Epidermal melanocyte (primary cell): ENCODE results near the genes NRTN, NDUFA11 and GTF2F1.

DNA sequence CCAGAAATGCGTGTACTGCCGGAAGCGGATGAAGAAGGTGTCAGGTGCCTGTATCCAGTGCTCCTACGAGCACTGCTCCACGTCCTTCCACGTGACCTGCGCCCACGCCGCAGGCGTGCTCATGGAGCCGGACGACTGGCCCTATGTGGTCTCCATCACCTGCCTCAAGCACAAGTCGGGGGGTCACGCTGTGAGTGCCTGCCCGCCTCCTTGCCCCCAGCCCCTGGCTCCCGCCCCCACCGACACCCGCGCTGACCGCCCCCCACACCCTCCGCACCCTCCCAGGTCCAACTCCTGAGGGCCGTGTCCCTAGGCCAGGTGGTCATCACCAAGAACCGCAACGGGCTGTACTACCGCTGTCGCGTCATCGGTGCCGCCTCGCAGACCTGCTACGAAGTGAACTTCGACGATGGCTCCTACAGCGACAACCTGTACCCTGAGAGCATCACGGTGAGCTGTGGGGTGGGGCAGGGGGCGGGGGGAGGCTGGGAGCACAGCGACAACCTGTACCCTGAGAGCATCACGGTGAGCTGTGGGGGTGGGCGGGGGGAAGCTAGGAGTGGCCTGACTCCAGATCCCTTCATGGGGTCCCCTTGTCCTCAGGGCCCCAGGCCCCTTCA is 175.2 kb downstream of the KDM4B start:
- RRBS, result 100% methylated on average over 2 of the region's 39 CpGs

- RRBS, result no CpG with 5 or more reads among the region's 12 CpGs
These were observed 147.2 kb downstream of the PTPRS start for GRCh38 chr19:5193256-5193908.

DNA sequence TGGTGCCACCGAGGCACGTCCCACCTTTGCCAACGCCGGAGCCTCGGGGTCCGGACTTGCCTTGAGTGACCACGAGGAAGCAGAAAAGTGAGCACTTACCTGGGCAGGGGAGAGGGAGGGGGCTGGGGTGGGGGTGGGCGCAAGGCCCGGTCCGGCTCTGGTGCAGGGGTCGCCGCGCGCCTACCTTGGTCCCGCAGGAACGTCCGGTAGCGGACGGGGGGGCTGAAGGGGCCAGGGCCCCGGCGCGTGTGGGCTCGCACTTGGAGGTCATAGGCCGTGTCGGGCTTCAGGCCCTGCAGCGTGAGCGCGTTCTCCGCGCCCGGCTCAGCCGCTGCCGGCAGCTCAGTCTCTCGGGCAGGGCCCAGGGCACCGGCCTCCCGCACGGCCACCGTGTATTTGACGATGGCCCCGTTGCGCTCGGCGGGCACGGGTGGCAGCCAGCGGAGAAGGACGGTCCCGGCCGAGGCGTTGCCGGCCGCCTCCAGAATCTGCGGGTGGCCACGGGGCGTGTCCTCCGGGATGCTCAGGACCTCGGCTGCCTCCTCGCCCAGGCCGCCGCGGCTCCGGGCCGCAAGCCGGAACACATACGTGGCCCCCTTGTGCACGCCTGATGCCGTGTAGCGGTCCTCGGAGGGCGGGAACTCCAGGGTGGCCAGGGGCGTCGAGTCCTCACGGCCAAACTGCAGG is 118.0 kb downstream of the PTPRS start:
- RRBS, result 95% methylated on average over 34 of the region's 72 CpGs

DNA sequence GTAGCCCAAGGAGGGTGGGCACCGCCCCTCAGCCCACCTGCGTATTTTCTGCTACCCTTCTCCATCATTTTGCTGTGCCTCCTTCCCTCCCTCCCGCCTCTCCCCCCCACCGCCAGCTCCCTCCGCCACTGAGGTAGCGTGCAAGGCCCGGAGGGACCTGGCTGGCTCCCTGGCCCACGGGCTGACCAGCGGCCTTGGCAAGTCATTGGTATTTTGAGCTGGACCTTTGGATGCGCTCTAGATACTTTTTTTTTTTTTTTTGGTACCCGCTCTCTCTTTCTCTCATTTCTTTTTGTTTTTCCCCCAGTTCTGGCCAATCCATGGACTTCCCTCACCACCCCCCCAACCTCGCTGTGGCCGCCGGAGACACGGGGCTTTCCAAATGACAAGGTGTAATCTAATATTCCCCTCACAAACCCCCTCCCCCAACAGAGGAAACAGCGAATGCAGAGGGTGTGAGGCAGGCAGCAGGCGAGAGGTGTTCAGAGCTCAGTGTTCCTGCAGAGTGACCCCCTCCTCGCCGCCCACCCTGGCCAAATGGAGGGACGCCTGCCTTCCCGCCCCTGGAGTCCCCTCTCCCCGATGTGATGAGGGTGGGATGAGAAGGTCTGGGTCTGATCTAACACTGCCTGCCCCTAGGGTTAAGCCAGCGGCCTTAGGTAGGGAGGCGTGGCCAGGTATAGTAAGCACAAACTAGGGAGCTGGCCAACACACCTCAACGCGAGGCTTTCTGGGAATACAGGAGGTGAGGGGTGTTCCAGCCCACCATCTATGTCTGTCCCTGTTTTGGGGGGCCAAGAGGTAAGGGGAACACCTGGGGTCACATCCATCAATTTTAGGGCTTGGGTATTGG is 89.2 kb downstream of the PTPRS start:
- RRBS, result no CpG with 5 or more reads among the region's 26 CpGs

GRCh38 chr19:5293102-5294175 is 47.2 kb downstream of the PTPRS start:
- RRBS, result 2% methylated on average over 29 of the region's 87 CpGs

GRCh38 chr19:5322031-5322657 is 18.5 kb downstream of the PTPRS start:
- RRBS, result 5% methylated on average over 10 of the region's 33 CpGs

DNA sequence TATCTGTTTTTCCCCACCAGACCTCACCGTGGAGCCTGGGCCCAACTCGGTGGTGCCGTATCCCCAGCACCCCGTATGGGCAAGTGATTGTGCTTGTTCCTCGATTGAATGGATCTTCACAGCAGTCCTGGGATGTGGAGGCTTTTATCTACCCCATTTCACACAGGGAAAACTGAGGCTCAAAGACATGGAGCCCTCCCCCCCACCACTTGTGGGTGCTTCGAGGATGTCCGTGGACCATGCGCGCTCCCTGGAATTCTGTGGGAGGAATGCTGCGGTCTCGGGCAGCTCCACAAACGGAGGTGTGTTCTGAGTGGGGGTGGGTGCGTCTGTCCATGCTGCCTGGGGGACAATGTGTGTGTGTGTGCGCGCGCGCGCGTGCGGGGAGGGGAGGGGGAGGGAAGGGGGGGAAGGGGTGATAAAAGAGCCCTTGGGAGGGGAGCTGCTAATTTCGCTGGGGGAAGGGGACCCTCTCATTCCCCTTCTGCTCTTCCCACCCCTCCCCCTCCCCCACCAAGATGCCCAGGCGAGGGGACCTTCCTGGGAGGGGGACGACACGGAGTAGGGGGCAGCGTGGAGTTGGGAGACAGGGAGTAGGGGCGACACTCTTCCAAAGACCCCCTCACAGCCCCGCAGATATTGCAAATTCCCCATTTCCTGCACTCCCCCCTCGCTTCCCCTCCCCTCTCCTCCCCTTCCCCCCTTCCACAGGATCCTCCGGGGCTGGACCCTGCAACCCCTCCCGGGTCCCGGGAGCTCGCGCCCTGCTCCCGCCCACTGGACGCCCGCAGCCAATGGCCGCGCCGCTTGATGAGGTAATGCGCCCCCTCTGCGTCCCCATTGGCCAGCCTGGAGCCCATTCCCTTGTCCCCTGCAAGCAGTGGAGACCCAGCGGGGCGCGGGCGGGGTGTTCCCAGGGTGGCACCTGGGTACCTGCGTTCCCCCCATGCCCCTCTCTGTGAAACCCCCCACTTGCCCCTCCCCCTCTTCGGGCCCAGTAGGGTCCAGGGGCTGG is 18.9 kb upstream of the ZNRF4 start:
- RRBS, result no CpG with 5 or more reads among the region's 47 CpGs

- RRBS, result 55% methylated on average over 24 of the region's 55 CpGs
These were observed 2.4 kb upstream of the RPL36 start for GRCh38 chr19:5687552-5688245.

- RRBS, result no CpG with 5 or more reads among the region's 12 CpGs
These were observed 6.9 kb downstream of the LONP1 start for GRCh38 chr19:5713029-5713381.

DNA sequence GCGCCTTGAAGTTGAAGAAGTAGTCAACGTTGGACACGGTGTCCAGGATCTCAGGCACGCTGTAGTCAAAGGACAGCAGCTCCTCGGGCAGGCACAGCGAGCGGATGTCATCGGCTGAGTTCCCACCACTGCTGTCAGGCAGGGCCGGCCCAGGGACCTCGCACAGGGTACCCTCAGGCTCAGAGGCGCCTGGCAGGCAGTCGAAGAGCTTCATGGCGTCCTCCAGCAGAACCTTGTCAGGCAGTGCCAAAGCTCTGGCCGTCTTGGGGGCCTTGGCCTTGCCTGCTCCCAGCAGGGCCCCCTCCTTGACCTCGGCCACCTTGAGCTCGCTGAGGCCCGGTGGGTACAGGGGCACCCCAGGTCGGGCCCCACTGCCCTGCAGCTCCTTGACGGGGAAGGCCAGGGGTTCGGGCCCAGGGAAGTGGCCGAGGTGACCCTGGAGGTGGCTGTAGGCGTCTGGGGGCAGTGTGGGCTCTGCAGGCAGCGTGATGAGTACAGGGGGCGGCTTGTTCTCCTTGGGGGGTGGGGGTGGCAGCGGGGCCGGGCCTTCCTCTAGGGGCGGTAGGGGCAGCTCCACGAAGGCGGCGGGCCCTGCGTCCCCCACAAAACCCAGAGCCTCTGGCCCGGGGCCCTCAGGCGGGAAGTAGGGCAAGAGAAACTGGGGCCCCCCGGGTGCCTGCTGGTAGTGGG is 1.2 kb downstream of the PRR22 start:
- RRBS, result 79% methylated on average over 6 of the region's 34 CpGs

DNA sequence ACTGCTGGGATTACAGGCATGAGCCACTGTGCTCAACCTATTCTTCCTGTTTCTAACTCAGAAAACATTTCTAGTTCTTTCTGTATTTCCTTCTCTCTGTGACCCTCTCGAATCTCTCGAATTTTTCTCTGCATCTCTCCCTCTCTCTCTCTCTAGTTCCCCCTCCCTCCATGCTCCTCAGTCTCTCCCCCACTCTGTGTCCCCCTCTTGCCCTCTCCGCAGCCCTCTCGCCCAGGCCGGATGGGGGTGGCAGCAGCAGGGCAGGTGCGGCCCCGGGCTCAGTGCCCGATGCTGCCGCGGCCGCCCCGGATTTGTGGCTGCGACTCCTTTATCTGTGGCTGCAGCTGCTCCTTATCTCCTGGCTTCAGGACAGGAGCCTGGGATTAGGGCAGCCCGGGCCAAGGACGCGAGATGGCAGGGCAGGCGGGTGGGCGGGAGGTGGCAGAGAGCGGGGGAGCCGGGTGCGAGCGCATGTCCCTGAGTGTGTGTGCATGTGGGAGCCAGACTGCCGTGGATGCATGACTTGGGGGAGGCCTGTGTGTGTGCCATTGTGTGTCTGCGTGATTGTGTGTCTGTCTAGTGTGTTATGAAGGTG is 5.7 kb upstream of the NRTN start:
- RRBS, result 66% methylated on average over 12 of the region's 24 CpGs

GRCh38 chr19:5804436-5805709 is at the start of gene NRTN:
Gene NRTN (plus strand): TSS chr19:5805067.
- RRBS, result 3% methylated on average over 54 of the region's 126 CpGs

- RRBS, result 4% methylated on average over 36 of the region's 111 CpGs
These were observed 11.7 kb downstream of the FUT6 start for GRCh38 chr19:5827514-5828461.

GRCh38 chr19:5894636-5895668 is 8.6 kb downstream of the NDUFA11 start:
- RRBS, result 77% methylated on average over 3 of the region's 40 CpGs

DNA sequence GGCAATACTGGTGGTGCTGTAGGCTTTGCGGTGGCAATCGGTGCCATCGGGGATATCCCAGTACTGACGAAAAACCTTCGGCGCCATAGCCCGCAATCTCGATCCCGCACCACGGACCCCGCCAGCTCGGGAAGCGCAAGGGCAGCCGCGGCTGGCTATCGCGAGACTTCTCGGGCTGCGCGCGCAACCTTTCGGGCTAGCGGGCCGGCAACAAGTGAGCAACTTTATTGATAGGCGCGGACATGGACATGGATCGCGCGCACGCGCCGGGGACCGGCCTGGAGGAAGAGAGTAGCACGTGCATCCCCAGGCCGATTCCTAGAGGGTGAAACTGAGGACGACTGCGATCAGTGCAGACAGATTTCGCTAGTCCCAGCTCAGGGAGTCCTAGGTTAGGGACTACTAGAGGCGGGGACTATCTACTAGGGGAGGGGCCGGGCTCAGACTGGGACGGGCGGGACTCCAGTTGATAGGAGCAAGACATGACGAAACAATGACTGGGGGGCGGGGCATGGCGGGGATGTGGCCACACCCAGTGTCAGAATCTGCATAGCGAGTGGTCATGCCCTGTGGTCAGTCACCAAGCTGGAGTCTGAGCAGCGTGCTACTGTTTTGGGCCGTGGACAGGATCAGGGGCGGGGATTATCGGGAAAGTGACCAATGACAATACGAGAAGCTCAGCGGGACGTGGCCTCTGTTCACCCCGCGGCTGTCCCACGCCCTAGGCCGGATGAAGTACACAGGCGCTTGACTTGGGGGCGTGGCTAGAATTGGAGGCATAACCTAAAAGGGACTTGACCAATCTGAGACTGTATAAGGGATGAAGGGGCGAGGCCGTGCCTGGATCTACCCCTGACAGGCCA is at the start of gene NDUFA11:
TSS of gene NDUFA11 (minus strand) at position 169 of the 863 bp plus-strand sequence.
- RRBS, result 3% methylated on average over 9 of the region's 61 CpGs

DNA sequence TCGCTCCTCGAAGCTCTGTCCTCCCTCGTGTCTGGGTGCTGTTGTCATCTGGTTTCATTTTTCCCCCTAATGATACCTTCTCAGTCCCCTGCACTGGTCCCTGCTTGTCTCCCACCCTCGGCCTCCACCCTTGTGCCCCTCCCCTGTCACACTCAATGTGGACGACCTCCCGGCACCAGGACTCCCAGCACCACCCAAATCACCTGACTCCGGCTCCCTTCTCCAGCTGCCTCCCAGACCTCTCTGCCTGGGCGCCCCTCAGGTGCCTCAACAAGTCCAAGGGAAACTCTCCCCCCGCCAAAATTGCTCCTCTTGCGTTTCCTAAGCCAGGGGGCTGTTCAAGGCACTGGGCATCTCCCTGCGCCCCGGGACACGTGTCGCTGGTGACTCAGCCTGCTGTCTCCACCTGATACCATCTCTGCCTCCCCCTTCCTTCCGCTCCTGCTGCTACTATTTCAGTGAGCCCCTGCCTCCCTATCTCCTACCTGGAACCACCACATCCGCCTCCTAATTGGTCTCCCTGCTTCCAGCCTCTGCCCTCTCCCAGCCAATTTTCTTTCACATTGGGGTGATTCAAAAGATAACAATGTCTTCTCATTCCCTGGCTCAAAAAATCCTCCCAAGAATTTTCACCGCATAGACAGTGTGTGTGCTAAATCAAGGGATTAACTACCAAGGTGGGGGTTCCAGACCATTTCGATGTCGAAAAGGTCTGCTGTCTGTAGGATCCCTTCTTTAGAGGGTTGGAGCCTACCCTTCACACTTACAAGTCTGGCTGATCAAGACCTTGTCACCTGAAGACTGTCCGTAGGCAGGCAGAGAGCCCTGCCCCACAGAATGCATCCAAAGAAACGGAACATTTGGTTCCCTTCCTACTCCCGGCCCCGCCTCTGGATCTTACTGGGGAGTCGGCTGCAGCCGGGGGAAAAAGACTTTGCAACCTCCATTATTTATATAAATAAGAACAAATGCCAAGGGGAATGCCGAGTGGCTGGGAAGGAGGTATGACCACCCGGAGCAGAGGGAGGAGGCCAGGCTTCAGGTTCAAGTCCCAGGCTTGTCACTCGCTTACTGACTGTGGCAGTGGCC is 49.3 kb downstream of the RFX2 start:
- RRBS, result 88% methylated on average over 3 of the region's 28 CpGs

DNA sequence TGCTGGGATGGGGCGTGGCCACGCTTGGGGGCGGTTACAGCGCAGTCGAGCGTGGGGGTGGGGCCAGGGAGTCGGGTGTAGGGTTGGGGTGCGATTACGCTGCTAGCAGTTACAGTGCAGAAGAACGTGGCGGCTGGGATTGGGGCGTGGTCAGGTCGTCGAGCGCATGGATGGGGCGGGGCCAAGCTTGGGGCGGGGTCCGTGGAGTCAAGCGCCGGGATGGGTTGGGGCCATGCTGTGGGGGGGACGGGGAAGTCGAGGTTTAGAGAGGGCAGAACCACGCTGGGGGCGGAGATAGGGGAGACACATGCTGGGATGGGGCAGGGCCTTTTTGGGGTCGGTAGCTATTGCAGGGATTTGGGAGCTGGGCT is 795 bp downstream of the ALKBH7 start:
- RRBS, result no CpG with 5 or more reads among the region's 25 CpGs

GRCh38 chr19:6393040-6393856 is at the start of gene GTF2F1:
Gene GTF2F1 (minus strand): TSS chr19:6393164.
- RRBS, result 4% methylated on average over 22 of the region's 68 CpGs

GRCh38 chr19:6416229-6416984 is 8.2 kb downstream of the KHSRP start:
- RRBS, result 94% methylated on average over 6 of the region's 22 CpGs

- RRBS, result no CpG with 5 or more reads among the region's 11 CpGs
These were observed 1.1 kb downstream of the CRB3 start for GRCh38 chr19:6465021-6465665.